AG09319 (cell line): ENCODE measurements around a stretch of chr2.

DNA sequence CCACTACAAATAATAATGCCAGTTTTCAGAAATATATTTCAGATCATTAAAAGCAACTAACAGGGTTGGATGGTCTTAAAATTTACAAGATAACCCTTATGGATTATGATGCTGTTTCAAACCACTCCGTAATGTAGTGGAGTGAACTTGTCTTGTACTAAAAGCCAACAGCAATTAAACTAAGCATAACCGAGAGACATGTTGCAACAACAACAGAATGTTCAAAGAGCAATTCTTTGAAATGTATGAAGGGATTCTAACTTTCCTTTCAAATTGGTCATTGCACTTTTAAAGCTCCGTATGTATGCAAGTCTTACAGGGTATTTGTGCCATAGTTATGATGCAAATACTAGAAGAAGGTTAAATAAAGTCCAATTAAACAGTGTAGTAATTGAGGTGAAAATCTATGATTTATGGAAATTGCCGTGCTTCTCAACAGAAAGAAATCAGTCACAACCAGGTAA, 341.2 kb upstream of the ETAA1 start:
- RRBS = no CpG with 5 or more reads among the region's 4 CpGs

GRCh38 chr2:67234299-67234829, 162.8 kb upstream of the ETAA1 start:
- RRBS = no CpG with 5 or more reads among the region's 3 CpGs

- RRBS = no CpG with 5 or more reads among the region's 4 CpGs
Measured at GRCh38 chr2:67526271-67526731, 129.2 kb downstream of the ETAA1 start.

DNA sequence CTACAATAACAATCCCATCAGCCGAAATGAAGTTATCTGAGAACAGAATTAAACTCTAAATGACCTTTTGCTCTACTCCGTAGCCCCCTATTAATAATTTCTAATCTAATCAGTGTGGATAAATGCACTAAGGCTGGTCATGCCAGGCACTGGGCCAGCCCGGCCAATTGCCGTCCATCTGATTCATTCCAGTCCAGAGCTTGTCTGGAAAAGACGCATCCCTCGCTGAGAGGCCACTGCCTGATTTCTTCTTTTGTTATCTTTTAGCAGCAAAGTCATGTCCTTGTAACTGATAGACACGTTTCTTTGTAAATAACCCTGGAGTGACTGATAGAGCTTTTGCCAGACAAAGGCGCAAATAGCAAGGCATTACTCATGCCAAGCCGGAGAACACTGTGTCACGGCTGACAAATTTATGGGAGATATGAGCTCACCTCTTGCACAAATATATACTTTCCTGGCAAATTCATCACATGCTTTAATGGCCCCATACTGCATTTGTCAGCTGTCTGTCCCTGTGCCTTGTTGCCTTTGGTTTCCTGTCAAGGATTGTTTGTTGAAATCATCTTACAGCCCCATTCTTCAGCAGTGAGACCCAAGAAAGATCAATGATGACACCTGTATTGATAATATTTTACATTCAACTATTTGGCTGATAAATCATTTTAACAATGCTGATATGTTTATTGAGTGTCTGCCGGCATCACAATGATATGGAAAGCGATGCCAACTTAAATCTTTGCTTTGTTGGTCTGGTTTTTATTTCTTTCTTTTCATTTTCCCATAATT, 164.4 kb downstream of the ETAA1 start:
- RRBS = no CpG with 5 or more reads among the region's 12 CpGs

DNA sequence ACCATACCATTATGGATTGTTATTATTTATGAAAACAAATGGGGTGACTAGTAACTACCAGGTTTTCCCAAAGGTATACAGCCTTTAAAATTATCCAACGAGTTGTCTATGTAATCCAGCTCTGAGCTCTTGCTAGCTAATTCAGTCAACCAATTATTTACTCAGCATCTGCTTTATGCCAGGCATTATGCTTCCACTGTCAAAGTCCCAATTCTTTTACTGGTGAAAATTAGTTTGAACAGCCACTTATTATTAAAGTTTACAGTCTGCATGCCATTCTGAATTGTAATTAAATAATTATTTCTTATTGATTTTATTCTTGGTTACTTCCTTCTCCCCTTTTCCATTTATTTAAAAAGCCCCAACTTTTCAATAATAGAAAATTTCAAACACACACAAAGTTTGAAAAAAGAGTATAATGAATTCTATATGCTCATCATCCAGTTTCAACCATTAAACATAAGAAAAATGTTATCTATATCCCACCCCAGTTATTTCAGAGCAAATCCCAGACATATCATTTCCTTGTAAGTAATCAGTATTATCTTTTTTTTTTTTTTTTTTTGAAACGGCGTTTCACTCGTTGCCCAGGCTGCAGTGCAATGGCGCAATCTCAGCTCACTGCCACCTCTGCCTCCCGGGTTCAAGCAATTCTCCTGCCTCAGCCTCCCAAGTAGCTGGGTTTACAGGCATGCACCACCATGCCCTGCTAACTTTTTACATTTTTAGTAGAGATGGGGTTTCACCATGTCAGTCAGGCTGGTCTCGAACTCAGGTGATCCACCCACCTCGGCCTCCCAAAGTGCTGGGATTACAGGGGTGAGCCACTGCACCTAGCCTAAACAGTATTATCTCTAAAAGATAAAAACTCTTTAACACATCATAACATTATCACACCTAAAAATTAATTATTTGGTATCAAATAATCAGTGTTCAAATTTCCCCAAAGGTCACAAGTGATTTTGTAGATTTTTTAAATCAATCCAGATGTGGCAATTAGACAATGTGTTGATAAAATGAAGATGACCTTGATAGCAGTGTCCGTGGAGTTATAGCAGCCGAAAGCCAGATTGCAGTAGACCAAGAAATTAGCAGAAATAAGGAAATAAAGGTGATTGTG, 47.3 kb downstream of the PPP3R1 start:
- RRBS = no CpG with 5 or more reads among the region's 10 CpGs

- RRBS = 19% methylated on average over 2 of the region's 8 CpGs
Measured at GRCh38 chr2:68320025-68320379, 253 bp upstream of the CNRIP1 start.

DNA sequence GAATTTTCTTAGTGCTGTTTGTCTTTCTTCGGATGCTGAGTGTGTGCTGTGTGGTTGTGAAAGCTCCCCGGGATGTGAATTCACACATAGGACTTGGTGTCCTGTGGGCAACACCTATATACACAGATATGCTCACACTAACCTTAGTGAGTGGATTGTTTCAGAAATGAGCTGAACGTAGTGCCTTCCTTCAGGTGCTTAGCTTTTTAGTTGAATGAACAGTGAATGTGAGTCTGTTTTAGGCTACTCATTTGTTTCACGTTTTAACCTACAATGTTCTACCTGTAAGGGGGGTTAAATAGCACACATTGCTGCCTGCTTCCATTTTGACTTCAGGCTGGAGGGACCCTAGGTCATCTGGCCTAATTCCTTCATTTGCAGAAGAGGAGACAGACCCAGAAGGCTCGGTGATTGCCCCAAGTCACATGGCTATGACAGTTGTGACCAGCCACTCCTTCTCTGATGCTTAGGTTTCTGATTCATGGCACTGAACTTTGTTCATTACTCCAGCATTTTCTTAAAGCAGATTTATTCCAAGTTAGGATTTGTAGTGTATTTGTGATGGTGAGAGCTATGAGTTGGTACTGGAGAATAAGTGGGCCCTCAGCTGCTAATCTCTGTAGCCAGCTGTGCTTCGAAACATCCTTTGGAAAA, 1.1 kb downstream of the PLEK start:
- RRBS = no CpG with 5 or more reads among the region's 6 CpGs

- RRBS = no CpG with 5 or more reads among the region's 3 CpGs
Measured at GRCh38 chr2:68379796-68380236, 14.7 kb downstream of the PLEK start.

DNA sequence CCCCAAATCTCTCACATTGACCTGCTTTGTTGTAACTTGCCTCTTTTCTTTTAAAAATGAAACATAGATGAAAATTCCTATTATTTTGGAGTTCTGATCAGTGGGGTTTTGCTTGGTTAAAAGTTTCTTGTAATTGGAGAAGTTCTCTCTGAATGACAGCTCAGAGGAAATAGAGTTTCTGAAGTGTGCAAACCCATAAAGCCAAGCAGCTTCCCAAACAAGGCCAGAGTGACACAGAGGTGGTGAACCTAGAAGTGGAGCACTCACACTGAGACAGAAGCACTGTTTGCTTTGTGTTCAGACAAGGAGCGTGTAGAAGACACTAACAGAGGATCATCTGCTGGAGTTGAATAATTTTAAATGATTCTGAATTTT, 49.2 kb downstream of the FBXO48 start:
- RRBS = no CpG with 5 or more reads among the region's 1 CpG

GRCh38 chr2:68567043-68567504, 76.3 kb upstream of the PROKR1 start:
- RRBS = no CpG with 5 or more reads among the region's 1 CpG

GRCh38 chr2:68732474-68733005, 2.1 kb upstream of the ARHGAP25 start:
- RRBS = 73% methylated on average over 1 of the region's 9 CpGs

DNA sequence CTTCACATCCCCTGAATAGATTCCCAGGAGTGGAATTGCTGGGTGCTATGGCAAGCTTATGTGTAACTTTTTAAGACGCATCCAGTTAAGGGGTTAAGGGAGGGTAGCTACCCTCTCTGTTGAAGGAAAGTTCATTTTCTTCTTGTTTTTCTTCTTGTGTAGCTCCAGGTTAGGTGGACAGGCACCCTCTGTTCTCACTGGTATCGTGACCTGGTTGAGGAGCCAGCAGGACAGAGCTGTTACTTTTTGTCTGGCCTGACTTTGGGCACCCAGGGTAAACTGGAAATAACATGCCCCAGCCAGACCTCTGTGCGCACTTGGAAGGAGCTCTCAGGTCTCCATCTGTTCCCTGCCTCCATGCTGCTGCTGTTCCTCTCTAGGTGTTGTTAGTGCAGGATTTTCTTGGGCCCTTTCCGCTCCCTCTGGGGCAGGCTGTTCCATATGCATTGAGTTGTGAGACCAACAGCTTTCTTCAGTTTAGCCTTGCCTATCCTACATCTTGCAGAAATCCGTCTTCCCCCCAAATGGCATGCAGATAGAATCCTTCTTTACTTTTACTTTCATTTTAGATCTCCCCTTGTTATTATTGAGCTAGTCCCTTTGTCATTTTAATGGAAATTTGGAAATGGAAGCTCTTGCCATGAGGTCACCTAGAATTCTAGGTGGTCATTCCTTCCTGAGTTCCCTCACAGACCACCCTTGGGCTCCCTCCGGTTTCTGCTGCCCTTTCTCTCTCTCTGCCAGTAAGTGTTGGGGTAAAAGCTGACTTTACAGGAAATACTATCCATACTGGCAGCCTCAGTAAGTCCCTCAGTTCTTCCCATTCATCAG, 30.0 kb downstream of the ARHGAP25 start:
- RRBS = no CpG with 5 or more reads among the region's 6 CpGs

DNA sequence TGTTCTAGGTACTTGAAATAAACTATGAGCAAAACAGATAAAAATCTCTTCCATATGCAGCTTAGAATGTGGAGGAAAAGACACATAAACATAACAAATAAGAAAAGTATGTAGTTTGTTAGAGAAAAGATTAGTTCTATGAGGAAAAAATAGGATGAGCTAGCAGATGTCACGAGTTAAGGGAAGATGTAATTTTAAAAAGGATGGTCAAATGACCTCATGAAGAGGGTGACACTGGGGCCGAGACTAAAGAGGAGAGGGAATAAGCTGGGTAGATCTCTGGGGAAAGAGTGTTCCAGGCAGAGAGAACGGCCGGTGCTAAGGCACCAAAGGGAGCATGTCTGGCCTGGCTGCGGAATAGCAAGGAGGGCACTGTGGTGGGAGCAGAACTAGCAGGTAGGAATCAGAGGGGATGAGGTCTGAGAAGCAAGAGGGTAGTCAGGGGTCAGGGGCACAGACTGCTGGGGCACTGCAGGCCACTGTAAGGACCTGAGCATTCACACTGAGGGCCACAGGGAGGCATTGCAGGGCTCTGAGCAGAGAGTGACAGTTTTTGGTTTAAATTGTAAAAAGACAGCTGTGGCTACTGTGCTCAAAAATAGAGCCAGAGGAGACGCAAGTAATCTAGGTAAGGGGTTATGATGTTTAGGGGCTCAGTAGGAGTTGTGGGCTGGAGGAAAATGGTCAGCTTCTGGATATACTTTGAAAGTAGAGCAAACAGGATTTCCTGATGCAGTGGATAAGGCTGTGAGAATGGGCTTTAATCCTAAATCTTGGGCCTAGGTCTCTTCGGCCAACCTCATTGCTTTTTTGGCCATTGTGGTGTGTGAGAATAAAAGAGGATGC, 41.4 kb downstream of the ARHGAP25 start:
- RRBS = no CpG with 5 or more reads among the region's 7 CpGs

GRCh38 chr2:68789576-68789997, 55.0 kb downstream of the ARHGAP25 start:
- RRBS = no CpG with 5 or more reads among the region's 7 CpGs

GRCh38 chr2:68796201-68796764, 61.7 kb downstream of the ARHGAP25 start:
- RRBS = no CpG with 5 or more reads among the region's 1 CpG

DNA sequence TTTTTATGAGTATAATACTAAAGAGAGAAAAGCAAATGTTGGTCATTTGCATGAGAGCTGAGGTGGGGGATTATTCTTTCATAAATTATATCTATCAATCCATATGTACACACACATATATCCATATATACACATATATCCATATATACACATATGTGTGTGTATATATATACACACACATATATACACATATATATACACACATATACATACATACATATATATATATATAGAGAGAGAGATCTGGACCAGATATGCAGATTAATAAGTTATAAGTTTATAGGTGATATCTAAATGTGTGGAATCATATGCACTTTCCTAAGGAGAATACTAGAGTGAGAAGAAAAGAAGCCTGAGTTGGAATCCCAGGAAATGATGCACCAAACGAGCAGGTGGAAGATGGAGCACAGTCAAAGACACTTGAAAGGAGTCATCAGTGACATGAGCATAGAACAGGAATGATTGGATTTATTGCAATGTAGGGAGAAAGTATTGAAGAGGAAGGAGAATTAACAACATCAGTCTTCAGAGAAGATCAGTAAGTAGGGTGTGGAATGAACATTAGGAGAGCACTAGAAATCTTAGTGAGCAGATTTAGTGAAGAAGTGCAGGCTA, 68.3 kb downstream of the ARHGAP25 start:
- RRBS = no CpG with 5 or more reads among the region's 1 CpG

GRCh38 chr2:68831601-68832089, 39.6 kb downstream of the BMP10 start:
- RRBS = no CpG with 5 or more reads among the region's 4 CpGs

GRCh38 chr2:68907967-68908853, 37.0 kb upstream of the BMP10 start:
- RRBS = no CpG with 5 or more reads among the region's 11 CpGs

GRCh38 chr2:68943417-68944445, 9.0 kb downstream of the GKN2 start:
- RRBS = 36% methylated on average over 3 of the region's 25 CpGs